LNCaP clone FGC (cell line): ENCODE results near the genes RSKR and GIT1.

- RRBS, 2 experiments: no CpG with 5 or more reads among the region's 13 CpGs
These were observed 8.2 kb downstream of the FOXN1 start for GRCh38 chr17:28514296-28514824.

GRCh38 chr17:28614037-28614633 lies at the start of gene RSKR:
RSKR (minus strand) TSS chr17:28614185.
- RRBS, 2 experiments: no CpG with 5 or more reads among the region's 6 CpGs

DNA sequence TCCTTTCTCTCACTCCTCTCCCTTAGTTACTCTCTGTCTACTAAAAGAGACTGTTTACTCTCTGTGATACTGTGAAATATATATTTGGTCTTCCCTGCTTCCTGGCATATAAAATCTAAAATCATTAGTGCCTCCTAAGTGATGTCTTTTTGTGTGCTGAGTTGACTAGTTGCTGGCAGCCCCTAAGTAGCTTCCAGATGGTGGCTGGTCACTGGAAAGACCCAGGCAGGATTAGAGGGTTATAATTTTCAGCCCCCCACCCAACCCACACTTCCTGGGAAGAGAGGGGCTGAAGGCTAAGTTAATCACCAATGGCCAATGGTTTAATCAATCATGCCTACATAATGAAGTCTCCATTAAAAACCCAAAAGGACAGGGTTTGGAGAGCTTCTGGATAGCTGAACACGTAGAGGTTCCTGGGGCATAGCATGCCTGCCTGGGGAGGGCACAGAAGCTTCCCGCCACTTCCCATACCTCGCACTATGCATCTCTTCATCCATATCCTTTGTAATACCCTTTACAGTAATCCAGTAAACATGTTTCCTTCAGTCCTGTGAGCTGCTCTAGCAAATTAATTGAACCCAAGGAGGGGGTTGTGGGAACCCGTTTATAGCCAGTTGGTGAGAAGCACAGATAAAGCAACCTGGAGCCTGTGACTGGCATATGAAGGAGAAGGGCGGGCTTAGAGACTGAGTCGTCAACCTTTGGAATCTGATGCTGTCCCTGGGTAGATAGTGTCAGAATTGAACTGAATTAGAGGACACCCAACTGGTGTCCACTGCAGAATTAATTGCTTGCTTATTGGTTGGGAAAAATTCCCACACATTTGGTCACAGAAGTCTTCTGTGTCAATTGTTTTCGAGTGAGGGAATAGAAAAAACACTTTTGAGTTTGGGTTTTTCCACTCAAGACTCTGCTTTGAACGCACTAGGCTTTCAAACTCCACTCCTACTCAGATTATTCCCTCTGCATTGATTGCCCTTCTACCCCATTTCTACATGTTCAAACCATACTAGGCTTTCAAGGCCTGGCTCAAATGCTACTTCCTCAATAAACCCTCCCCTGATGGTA lies 12.7 kb upstream of the RSKR start:
- RRBS, 2 experiments: no CpG with 5 or more reads among the region's 8 CpGs

- RRBS, 2 experiments: no CpG with 5 or more reads among the region's 5 CpGs
These were observed 11.7 kb downstream of the BLTP2 start for GRCh38 chr17:28633191-28633752.

DNA sequence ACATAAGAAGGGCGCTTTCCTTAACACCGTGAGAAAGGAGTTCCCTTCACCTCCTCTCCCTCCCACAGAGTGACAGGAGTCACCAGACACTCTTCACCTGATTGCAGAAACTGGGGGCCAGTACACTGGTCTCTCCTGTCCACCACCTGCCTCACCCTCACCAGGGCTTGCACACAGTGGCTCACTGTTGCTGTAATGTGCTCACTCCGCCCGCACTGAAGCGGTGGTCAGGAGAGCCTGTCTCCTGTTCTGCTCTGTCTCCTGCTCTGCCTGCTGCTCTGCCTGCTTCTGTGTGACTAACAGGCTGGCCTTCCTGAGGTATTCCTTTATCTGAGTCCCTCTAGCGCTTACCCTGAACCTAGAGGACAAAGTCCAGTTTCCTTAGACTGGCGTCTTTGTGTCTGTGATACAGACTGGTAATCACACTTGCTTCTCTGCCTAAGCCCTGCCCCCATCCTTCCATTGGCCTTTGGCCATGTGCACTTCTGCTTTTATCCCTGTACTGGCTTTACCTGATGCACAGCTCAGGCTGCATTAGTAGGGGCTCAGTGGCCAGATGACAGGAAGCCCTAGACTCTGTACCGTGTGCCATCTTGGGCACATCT lies 13.4 kb downstream of the PROCA1 start:
- RRBS, 2 experiments: no CpG with 5 or more reads among the region's 8 CpGs

- RRBS, 2 experiments: no CpG with 5 or more reads among the region's 24 CpGs
These were observed 1.6 kb downstream of the RPL23A start for GRCh38 chr17:28721110-28721968.

GRCh38 chr17:28724880-28725469 lies 1.1 kb downstream of the TLCD1 start:
- RRBS, 2 experiments: no CpG with 5 or more reads among the region's 12 CpGs

- RRBS, 2 experiments: 96% methylated on average over 3 of the region's 15 CpGs
These were observed 14.2 kb downstream of the FAM222B start for GRCh38 chr17:28828124-28828991.

- RRBS, 2 experiments: no CpG with 5 or more reads among the region's 21 CpGs
These were observed 415 bp downstream of the ERAL1 start for GRCh38 chr17:28855136-28855725.

DNA sequence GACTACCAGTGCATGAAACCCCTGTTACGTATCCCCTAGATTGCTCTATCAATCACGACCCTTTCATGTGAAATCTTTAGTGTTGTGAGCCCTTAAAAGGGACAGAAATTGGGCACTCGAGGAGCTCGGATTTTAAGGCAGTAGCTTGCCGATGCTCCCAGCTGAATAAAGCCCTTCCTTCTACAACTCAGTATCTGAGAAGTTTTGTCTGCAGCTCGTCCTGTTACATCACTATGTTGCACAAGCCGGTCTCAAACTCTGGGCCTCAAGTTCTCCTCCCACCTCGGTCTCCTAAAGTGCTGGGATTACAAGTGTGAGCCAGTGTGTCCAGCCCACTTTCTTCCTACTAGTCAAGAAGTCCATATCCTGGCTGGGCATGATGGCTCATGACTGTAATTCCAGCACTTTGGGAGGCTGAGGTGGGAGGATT lies 3.7 kb downstream of the FLOT2 start:
- RRBS, 2 experiments: no CpG with 5 or more reads among the region's 8 CpGs

GRCh38 chr17:28913430-28914266 lies 10.8 kb upstream of the DHRS13 start:
- RRBS, 2 experiments: no CpG with 5 or more reads among the region's 8 CpGs

DNA sequence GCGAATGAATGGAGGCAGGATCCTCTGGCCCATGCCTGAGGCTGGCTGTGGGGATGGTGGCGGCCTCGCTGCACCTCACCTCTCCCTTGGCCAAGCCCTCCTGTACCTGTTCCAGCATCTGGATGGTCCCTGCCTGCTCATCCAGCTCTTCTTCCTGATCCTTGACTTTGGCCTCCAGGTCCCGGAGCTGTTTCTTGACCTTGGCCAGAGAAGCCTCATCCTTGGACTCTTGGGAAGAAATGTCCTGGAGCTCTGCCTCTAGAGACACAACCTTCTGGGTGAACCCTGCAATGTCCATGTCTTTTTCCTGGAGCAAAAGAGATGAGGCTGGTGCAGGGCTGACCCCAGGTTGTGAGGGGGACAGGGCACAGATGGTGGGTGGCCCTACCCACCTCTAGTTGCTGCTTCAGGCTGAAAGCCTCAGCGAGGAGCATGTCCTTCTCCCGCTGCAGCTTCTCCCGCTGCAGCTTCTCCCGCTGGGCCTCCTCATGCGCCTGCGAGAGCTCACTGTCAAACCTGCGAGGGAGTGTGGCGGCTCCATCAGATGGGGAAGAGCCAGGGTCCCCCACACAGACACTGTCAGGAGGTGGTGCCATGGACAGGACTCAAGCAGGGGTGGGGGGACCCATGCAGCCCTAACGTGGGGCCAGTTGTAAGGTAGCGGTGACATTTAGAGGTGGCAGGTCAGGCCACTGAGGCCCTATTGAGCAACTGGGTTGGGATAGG lies 51.8 kb downstream of the PIPOX start:
- RRBS, 2 experiments: no CpG with 5 or more reads among the region's 14 CpGs

DNA sequence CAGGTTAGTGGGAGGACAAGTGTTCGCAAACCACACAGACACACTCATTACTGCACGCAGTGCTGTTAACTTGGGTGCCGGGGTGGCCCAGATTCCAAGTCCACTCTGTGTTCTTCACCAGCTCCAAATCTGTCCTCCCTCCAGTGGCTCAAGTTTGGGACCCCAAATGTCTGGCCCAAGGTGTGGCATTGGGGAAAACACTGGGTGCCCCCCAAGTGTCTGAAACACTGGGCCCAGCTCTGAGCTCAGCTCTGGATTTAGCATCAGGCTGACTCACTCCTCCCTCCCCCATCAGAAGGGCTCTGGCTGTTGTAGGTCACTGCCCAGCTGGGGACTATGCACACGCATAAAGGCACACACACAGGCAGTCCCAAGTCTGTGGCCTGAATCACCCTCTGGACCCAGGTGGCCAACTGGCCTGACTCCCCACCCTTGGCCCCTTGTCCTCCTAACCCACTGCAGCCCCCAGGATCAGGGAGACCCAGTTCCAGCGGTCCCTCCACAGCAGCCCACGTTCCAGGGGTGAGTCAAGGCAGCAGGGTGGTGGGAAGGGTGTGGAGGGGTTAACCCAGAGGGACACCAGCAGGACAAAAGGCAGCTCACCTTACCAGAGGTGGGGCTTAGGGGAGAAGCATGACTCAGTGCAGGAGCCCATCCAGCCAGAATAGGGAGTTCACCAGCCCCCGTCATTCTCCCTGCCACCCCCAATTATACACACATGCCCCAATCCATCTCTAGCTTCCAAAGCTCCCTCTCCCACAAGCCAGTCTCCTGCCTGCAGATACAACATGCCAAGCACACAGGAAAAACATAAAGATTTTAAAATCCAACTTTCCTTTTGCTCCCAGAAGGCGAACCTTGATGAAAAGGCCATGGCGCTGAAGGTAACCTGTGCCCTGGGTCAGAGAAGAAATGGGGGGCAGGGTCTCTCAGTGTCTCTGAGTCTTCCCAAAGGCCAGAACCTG lies 47.0 kb downstream of the MYO18A start:
- RRBS, 2 experiments: no CpG with 5 or more reads among the region's 9 CpGs

DNA sequence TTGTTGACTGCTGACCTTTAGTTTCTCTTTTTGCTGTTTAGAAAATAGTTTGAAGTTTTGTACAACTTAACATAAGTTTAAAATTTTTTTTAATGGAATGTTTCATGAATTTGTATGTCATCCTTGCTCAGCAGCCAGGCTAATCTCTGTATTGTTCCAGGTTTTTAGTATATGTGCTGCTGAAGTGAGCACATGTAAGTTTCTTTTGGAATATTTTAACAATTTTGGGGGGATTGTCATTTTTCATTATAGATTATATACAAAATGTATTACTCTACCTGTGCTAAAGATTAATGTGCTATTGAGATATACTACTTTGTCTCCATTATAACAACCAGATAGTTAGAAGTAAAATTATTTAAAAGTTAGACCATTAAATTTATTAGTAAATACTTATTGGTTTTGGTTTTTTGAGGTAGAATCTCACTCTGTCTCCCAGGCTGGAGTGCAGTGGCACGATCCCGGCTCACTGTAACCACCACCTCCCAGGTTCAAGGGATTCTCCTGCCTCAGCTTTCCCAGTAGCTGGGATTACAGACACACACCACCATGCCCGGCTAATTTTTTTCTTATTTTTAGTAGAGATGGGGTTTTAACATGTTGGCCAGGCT lies 34.6 kb downstream of the TAOK1 start:
- RRBS, 2 experiments: no CpG with 5 or more reads among the region's 3 CpGs

DNA sequence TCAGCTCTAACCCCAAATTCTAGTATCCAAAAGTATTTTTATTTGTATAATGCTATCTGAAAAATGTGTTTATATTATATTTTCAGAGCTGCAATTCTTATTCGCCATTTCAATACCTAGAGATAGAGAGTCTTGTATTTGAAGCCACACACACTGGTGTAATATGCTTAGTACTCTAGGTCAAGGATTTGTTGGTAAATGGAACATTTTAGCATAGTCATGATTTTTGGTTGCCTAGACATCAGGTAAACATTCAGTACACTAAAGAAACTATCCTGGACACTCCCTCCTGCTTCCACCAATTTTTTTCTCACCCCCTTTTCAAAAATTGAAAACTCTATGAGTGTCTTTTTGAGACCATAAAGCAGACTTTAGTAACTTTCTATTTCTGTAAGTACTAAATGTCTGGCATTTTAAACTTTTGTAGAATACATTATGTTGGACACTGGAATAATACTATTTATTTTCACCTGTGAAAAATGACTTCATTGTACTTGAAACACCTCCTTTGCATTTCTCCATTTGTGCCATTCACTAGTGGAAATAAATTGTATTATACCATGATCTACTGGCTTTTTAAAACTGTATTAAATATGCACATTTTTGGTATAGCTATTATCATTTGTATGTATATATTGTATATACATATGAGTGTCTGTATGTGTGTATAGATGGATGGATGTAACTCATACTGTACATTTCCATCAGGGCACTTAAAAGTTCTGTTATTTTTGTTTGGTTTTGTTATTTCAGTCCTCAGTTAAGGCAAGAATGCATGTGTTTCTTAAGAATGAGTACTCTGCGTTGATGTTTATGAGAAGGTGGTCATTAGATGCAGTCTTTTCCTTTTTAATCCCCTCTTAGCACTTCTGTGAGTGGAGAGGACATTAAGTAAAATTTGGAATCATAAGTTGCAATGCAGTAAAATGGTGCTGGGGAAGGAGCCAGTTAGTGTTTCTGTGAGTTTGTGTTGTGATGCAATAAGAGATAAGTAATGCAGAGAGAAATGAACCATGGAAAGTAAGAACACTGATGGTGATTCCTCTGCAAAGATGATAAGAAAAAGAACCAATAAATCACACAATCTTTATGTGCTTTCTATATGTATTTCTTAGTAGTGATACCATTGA lies 20.4 kb downstream of the ABHD15 start:
- RRBS, 2 experiments: no CpG with 5 or more reads among the region's 2 CpGs

DNA sequence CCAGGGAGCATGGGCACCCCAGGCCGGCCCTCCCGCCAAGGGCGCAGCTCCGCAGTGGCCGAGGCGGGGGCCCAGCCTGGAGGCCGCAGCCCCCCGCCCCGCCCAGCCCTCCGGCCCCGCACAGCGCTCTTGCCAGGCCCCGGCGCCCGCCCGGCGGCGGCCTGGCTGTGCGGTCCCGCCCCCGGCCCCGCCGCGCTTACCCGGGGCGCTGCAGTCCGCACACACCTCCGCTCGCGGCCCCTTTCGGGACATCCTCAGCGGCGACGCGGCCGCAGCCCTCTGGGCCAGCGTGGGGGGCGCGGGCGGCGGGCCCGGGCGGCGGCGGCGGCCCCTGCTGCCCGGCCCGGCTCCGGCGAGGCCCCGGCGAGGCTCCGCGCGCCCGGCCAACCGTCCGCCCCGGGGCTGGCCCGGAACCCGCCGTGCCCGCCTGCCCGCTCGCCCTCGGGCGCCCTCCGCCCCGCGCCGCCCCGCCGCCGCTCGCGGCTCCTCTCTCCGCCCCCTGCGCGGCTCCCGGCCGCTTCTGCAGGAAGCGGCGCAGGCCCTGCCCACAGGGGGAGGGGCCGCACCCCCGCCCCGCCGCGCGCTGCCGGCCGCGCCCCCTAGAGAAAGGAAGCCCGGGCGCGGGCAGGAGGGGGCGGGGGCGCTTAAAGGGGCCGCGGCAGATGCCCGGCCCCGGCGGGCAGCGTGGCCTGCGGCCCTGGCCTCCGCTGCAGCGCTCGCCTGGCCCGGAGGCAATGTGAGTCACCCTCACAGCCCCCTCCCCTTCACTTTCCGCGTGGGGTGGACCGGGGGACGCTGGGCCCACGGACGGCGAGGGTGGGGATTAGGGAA lies at the start of gene GIT1:
GIT1 (minus strand) TSS at position 522 of the 831 bp plus-strand sequence.
- RRBS, 2 experiments: 1% methylated on average over 62 of the region's 115 CpGs

GRCh38 chr17:29590933-29592039 lies 1.6 kb upstream of the ANKRD13B start:
- RRBS, 2 experiments: 0% methylated on average over 6 of the region's 53 CpGs

GRCh38 chr17:29621051-29622244 lies 1.3 kb downstream of the CORO6 start:
- RRBS, 2 experiments: no CpG with 5 or more reads among the region's 19 CpGs

DNA sequence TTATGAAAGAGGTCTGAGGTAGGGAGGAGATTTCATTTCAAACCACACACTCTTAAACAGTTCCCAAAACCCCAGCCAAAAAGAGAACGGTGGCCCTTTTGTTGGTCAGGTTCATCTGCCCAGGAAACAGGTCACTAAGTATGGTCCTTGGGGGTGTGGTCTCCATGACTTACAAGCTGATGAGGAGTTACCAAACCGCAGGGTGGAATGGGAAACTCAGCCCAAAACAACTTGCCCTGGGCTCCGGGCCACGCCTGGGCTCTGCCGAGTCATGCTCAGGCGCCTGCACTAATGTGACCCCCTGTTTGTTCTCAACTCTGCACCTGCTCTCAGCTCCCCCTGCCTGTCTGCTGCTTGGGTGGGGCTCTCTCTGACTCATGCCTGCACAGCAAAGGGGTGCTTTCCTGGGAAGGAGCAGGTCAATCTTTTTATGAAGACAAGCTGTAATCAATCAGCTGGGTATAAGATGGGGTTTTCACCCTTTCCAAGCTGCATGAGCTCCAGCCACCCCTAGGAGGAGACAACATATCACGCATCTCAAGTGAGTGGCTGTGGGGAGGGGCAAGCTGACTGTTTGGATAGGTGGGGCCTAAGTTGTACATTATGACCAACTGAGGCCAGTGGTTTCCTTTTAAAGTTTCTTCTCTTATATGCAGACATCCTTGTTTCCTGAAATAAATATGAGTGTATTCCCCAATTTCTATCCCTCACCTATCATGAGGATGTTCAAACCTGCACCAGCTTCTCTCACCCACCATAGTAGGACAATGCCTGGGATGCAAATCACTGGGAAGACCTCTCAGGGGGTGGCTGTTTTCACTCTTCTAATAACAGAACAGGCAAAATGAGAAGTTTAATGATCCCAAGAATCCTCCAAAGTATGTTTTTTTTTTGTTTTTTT lies 16.7 kb upstream of the CORO6 start:
- RRBS, 2 experiments: no CpG with 5 or more reads among the region's 7 CpGs

DNA sequence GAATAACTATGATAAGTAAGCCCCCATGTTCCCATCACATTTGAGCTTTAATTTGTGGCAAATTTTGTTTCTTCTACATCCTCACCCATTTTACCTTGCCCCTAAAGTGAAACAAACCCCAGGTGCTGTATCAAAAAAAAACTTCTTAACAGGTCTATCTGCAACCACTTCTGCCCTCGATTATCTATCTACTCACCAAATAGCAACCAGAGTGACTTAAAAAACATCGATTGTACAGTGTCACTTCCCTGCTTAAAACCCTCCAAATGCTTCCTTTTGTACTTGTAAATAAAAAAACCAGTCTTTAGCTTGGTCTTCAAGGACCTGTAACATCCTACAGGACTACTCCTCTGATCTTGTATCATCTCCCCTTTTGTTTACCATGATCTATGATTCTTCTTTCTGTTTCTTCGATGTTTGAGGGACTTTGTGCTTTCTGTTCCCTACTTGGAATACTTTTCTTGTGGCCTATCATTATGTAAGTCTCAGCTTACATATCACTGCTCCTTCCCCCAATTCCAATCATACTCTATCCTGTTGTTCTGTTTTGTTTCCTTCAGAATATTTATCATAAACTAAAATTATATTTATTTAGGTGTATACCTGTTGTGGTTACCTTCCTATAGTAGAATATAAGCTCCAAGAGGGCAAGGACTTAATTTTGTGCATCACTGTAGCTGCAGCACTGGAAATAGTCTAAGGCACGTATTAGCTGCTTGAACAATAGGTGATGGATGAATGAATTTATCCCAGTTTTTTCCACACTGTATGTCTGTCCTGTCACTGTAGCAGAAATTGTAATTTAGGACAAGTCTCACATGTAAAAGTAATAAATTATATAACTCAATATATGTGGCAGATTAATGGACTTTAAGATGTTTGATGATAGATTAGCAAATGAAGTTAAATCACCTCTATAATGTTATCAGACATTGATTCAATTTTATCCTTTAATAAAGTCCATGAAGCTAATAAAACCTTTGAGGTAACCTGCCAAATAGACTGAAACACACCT lies 82.9 kb upstream of the CORO6 start:
- RRBS, 2 experiments: no CpG with 5 or more reads among the region's 4 CpGs